ENCODE measurements around a stretch of chr7.

- RRBS: no CpG with 5 or more reads among the region's 2 CpGs
These were observed 23.1 kb downstream of the KMT2C start for GRCh38 chr7:152412602-152413166.

DNA sequence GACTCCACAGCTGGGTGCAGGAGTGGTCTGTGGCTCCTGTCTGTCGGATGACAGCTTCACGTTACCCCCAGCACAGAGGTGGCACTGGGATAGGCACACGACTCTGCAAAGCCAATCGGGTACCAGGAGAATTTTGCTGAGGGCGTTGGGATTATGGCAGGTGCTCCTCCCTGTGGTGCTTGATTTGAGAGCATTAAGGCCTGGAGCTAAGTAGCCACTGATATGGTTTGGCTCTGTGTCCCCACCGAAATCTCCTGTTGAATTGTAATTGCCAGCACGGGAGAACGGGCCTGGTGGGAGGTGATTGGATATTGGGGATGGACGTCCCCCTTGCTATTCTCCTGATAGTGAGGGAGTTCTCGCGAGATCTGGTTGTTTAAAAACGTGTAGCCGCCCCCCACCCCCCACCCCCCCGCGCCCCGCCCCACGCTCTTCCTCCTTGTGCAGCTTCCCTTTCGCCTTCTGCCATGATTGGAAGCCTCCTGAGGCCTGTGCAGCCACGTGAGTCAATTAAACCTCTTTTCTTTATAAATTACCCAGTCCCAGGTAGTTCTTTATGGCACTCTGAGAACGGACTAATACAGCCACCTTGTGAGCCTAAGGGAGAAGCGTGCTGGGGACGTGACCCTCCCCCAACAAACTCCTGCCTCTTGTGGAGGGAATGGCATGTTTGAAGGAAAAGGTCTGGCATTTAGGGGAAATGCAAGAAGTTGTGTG lies 117.9 kb upstream of the KMT2C start:
- RRBS: no CpG with 5 or more reads among the region's 22 CpGs

DNA sequence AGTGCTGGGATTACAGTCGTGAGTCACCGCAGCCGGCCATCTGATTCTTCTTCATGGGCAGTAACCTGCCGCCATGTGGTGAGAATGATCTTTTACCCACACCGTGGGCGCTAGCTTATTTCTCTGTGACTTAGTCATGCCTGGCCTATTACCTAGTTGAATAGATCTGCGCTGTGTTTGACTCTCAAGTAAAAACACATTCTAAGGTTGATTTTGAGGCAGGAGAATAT lies 35.3 kb upstream of the XRCC2 start:
- RRBS: no CpG with 5 or more reads among the region's 7 CpGs

- RRBS: no CpG with 5 or more reads among the region's 6 CpGs
These were observed 91.0 kb downstream of the ACTR3B start for GRCh38 chr7:152850301-152851112.

DNA sequence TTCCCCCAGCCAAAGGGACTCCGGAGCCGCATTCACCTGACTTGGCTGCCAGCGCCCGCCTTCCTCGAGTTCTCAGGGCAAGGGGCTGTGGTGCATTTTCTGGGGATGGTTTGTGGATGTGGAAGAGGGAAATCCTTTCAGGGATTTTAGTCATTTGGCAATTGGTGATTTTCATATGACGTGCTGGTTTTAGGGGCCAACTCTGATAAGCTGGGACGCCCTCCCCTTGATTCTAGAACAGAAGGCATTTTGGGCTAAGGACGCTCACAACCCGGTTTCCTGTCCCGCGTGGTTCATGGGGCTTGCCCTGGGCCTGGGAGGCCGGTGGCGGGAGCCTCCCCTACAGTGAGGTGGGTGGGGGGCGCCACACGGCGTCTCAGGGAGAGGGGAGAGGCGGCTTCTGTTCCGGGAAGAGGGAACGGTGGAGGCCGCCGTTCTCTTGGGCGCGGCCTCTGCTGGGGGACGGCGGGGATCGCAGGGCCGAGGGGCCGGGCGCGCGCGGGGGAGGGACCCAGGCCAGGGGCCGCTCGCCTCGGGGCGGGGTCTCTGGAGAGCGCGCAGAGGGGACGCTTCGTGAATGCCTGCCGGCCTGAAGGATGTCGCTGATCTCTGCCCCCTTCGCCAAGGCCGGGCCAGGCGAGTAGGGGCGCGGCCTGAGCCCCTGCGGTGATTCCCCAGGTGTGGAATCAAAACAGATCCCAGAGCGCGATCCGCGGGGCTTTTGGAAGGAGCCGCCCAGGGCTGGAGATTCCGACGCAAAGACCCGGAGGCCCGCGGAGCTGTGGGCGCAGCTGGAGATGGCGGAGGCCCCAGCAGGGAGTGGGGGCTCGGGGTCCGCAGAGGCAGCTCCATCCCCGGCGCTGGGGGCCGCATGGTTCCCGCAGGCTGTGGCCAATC lies 165.7 kb downstream of the ACTR3B start:
- RRBS: 6% methylated on average over 31 of the region's 66 CpGs

GRCh38 chr7:152990147-152990349 lies 230.5 kb downstream of the ACTR3B start:
- RRBS: no CpG with 5 or more reads among the region's 7 CpGs

DNA sequence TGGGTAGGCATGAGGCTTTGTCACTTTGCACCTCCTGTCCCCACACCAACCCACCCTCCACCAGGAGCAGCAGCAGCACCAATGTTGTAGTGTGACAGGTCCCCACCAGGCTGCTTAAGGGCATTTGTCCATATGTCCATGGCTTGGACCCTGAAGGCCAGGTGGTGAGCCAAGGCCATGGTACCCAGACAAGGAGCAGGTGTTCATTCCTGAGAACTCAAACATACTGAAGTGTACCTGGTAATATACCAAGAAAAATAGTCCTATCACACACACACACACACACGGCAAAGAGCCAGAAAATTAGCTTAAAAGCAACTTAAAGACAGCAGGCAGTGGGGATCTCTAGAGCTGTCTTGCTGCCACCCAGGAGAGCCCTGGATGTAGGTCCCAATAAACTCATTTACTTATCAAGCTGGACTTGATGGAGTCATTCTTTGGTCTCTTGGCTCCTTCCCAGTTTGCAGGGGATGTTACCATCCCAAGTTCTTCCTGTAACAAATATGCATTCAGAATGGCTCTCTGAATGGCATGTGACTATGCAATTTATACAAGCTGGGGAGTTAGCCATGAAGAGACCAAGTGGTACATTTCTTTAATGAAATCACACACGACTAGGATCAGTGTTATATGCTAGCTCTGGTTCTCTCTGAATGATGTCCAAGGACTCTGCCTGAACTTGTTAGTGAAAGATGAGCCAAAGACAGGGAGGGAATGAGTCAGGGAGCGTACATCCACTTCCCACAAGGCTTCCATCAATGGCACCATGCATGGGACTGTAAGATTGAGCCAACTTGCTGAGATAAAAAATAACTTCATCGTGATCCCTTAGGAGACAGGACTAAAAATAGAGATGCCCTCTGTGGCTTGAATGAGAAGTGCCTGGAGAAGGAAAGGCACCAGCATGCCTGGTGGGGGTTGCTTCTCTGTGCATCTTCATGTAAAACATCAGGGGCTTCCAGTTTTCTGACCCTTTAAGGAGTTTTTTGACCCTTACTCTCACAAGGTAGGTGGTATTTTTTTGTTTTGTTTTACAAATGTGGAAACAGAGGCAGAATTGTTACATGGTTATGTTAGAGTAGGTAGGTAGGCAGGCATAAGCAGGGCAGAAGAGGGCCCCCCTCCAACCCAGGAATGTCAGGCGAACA lies 629.5 kb downstream of the ACTR3B start:
- RRBS: no CpG with 5 or more reads among the region's 5 CpGs

DNA sequence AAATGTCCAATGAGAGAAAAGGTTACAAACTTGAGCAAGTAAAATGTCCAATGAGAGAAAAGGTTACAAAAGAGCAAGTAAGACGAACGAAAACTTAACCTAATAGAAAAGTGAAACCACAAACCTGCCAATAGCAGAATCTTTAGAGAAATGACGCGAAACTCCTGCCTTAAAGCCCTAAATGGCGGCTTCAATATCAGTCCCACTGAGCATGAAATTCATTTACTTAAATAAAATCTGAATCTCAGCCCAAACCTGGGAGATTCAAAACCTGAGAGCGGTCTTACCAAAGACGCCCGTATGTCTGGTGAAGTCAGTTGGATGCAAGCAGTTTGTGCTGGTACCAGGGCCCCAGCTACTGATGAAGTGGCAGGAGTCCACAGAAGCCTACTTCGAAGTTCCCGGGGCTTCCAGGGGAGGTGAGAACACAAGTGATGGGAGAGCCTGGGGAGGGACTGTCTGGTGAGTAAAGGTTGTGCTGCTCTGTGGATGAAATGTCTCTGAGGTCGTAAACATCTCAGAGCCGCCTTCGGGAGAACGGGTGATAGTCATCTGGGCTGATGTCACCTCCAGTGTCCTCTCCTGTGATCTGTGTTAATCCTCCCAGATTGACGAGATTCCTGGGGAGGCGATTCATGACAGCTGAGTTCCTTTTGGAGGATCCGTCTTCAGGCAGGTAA lies 74.4 kb downstream of the PAXIP1 start:
- RRBS: no CpG with 5 or more reads among the region's 17 CpGs

DNA sequence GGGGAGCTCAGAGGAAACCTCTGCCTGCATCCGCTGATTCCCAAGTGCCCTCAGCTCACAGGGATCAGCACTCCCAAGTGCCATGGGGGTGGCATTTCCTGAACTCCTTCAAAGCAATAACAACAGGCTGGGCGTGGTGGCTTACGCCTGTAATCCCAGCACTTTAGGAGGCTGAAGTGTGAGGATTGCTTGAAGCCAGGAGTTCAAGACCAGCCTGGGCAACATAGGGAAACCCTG lies 74.0 kb downstream of the PAXIP1 start:
- RRBS: no CpG with 5 or more reads among the region's 3 CpGs

DNA sequence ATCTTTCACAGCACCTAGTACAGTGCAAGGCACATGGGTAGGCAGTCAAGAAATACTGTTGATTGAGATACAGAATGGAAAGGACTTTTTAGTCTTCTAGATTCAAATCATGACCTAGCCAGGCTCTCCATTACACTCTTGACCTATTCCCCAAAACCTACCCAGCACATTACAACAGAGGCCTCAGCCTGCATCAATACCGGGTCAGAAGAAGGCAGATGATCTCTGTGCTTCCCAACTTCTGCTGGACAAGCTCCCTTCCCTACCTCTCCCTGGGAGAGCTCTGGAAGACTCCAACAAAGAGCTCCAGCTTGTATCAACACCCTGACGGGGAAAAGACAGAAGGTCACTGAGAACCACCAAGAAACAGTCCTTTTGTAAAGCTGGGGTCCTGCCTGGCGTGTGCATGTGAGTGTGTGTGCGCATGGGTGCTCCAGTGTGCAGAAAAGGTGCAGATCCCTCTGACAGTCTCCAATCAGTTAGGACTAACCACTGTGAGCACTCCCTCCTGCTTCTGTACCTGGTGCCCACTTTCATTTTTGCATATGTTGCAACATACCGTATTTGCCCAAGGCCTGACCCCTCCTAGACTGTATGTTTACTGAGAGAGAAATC lies 17.0 kb downstream of the PAXIP1 start:
- RRBS: no CpG with 5 or more reads among the region's 5 CpGs

DNA sequence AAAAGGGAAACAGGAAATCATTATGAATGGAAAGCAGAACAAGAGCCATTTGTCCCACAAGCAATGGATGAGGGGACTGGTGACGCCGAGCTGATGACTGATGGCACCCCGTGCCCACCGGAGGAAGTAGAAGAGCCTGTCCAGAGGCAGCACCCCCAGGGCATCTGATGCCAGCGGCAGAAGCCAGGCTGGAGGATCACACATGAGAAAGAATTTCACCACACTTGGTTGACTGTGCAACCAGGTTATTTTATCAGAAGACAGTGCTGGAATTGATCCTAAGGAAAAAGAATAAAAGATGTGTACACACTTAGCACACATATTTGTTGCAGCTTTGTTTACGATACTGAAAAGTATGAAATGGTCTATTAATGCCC lies 14.9 kb upstream of the INSIG1 start:
- RRBS: no CpG with 5 or more reads among the region's 6 CpGs

DNA sequence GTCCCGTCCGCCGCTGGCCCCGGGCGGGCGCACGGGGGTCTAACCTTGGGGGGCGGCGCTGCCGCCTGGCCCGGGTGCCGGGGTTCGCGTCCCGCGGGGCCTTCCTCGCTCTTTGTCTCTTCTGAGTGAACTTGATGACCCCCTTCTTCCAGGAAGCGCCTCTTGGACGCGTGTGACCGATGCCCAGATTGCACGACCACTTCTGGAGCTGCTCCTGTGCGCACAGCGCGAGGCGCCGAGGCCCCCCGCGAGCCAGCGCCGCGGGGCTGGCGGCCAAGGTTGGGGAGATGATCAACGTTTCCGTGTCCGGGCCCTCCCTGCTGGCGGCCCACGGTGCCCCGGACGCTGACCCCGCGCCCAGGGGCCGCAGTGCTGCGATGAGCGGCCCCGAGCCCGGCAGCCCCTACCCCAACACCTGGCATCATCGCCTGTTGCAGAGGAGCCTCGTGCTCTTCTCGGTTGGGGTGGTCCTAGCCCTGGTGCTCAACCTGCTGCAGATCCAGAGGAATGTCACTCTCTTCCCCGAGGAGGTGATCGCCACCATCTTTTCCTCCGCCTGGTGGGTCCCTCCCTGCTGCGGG lies 519 bp downstream of the INSIG1 start:
- RRBS: 2% methylated on average over 20 of the region's 54 CpGs

DNA sequence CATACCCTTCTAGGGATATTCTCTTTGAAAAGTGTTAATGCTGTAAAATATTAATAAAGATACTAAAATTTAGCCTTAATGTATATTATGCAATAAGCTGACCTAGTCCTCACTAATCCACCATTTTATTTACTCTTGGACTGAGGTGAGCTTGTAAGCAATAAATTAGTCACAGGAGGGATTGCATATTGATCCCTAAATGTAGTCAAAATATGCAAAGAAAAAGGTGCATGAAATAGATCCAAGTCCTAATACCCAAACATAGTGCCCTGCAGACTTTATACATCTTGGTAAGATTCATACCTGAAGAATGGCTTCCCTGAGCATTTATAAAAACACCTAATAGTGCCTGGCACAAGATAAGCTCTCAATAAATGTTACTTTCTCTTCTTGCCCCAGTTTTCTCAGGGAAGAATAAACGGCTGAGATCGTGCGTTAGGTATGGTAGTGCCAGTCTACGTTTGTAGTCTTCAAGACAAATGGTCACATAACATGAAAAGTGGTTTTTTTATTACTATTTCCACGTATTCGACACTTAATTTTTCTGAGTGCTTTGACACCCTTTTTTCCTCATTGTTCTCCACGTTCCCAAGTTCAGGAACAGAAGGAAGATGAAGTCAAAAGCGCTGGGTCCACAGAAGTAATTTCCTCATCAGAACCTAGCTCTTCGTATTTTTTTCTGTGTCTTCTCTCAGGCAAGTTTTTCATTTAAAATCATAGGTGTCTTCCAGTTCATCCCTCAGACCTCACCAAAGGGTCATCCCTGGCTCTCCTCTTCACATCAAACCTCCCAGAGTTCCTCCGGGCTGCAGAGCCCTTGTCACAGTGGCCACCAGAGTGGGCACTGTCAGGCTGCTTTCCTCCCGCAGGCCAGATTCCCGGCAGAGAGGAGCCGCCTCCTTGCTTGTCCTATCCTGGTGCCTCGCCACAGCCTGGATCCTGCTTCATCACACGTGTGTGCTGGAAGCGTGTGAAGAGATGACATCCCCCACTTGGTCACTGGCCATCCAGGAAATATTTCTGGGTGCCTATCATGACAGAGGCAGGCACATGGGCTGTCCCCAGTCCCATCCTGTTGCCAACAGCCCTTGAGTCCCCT lies 14.6 kb downstream of the INSIG1 start:
- RRBS: 90% methylated on average over 3 of the region's 16 CpGs

DNA sequence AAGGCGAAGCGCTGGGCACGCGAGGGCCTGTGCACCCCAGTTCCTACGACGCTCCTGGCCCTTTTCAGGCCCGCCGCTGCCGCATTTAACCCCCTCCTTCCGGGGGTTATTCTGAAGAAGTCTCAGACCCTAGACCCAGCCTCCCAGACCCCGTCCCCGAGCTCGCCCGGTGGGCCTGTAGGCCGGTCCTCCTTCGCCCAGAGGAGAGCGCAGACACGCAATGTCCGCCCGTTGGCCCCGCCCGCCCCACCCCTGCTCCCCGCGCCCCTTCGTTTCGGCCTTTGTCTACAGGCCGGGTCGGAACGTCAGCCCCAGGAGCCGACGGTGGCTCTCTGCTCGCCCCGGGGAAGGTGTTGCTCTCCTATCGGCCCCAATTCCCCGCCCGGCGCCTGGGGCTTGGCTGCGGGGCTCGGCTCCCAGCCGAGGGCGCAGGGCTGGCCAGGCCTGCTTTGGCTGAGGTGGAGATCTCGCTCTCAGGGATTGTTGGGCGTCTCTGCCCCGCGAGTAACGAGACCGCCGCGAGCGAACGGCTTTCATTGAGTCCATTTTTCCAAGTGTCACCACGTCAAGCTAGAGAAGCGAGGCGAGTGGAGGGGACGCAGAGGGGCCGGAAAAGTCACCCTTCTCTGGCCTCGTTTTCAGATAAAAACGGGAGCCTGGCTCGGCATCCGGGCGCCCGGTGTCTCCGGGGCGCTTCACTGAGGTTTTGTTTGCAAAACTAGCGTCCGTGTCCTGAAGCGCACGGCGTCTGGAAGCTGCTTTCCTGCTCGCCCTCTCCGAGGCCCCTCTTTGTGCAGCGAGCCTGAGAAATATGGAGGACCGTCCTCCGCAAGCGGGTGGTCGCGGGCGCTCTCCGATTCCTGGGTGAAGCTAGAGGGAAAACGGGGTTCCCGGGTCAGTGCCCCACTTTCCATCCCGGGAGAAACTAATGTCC lies 3.8 kb upstream of the EN2 start:
- RRBS: 4% methylated on average over 18 of the region's 82 CpGs

DNA sequence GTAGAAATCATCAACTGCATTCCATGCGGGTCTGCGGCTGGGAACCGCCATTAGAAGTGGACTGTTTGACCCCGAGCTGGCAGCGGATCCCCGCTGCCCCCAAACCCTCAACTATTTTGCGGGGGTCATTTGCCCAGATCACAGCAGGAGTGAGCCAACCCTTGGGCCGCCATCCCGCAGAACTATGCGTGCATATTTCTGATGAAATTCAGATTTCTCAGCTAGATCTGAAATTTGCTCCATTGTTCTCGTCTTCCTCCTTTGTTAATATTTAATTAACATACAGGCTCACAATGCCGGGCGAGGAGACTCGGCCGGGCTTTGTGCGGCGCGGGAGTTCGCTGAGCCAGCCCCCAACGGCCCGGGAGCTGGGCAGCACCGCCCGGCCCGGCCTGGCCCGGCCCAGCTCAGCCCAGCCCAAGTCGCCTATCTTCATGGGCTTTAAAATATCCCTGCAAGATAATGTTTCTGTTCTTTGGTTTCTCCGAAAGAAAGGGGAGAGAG lies 2.1 kb downstream of the EN2 start:
- RRBS: 3% methylated on average over 7 of the region's 27 CpGs

DNA sequence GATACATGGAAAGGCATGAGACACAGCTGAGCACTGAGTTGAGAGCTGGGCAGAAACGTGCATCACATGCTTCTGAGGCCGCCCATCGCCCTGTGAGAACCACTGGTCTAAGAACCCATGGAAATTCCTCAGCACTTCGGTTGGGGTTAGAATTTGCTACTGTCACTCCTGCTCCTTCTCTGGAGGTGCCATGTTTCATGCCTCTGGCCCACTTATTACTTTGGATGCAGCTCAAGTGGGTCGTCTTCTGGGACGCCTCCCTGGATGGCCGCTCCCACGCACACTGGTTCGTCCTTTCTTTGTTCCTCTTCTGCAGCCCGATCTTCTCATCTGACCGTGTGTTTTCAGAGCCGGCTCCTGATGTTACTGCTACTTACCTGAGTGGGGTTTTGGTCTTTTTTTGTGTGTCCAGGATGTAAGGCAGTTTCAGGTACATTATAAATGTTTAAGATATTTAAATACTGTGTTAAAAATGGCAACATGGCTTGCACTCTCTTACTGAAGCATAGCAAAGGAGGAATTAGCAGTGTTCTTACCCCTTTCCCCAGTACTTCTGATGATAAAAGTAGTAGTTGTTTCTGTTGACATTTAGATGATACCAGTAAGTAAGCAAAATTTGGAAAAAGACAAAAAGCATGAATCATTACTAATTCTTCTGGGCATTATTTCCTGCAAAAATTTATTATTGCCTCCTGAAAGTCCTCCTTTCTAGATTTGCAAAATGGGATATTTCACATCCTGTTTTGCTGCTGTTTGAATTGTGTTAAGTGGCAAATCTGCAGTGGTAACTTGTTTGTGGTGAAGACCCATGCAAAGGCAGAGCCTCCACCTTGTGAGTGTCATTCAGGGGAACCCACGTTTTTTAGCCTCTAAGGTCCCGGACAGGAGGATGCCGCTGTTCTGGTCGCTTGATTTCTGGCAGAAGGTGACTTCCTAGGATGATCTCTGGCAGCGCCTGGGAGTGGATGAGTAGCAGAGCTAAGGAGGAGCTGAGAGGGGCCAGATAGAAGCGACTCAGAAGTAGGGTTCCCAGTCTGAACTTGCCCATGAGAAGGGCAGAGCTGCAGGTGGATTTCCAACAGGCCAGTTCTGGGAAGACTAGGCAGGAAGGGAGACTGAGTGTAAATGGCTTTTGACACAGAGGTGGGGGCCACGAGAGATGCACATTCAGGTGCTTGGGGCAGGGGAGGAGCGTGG lies 59.3 kb downstream of the SHH start:
- RRBS: no CpG with 5 or more reads among the region's 20 CpGs

- RRBS: 2% methylated on average over 25 of the region's 48 CpGs
These were observed 6.8 kb downstream of the SHH start for GRCh38 chr7:155805367-155805935.

- RRBS: no CpG with 5 or more reads among the region's 27 CpGs
These were observed 3.3 kb downstream of the SHH start for GRCh38 chr7:155808879-155809354.

- RRBS: no CpG with 5 or more reads among the region's 12 CpGs
These were observed 48.6 kb upstream of the SHH start for GRCh38 chr7:155860717-155861460.

GRCh38 chr7:155960756-155961570 lies 148.7 kb upstream of the SHH start:
- RRBS: no CpG with 5 or more reads among the region's 18 CpGs